ENCODE data around the genes KRTAP5-9, IL18BP and FOLR2.

DNA sequence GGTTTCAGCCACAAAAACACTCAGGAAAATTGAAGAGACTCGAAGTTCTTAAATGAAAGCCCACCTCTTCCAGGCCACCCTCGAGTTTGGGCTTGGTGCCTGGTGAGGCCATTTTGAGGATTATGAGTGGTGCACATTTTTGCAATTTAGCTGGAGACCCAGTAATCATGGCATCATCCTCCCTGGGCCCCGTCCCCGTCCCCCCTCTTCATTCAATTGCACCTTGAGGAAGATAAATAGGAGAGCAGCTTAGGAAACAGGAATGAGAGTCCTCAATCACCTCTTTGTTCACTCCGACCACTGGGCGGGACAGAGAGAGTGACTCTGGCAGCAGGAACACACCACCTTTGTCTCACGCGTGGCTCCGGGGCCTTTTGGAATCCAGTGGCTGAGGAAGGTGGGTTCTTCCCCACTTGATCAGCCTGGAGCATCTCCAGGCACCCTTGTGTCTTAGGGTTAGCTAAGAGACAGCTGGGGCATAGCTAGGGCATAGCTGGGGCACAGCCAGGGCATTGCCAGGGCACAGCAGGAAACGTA lies 30.0 kb upstream of the SHANK2 start:
- RRBS, 2 experiments: no CpG with 5 or more reads among the region's 10 CpGs

GRCh38 chr11:71284548-71284800 lies 32.1 kb upstream of the SHANK2 start:
- RRBS, 2 experiments: no CpG with 5 or more reads among the region's 1 CpG

DNA sequence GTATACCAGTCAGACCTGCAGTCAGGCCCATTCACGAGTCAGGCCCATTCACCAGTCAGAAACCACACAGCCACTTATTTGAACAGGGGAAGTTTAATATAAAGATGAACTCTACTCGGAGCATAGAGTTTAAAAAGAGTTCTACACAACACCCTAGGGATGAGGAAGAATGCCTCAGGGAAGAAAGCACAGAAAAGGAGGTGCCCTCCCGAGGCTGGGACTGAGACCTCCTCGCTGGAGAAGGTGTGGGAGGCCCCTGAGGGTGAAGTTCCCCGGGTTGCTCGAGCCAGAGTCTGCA lies 13.9 kb downstream of the DHCR7 start:
- RRBS, 2 experiments: no CpG with 5 or more reads among the region's 6 CpGs

- RRBS, 2 experiments: no CpG with 5 or more reads among the region's 59 CpGs
Measured at GRCh38 chr11:71434686-71436005, 13.0 kb downstream of the DHCR7 start.

DNA sequence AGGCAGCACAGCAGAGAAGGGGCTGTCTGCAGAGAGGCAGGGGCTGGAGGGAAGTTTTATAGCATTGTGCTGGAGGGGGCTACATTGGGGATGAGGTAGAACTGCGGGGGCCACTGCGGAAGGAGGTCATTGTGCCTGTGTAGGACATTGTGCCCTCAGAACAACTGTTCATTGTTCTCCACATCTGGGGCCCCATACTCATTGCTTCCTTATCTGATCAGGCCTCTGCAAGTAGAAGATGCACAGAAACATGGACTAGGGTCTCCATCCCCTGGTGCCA lies 12.0 kb downstream of the NADSYN1 start:
- RRBS, 2 experiments: no CpG with 5 or more reads among the region's 2 CpGs

DNA sequence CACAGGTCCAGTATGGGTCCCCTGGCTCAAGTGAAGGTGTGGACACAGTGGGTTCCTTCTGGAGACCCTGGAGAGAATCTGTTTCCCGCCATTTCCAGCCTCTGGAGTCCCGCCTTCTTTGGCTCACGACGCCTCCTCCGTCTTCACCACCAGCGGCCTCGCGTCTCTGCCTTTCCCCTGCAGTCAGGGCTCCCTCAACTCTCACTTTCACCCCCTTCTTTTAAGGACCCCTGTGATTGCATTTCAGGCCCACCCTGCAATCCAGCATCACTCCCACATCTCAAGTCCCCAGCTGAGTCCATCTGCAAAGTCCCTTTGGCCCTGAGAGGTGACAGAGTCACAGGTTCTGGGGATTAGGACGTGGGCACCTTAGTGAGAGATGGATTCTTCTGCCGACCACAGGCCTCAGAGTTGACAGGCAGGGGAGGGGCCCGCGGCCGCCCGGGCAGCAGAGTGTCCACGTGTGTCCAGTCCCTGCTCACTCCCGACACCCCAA lies 37.0 kb upstream of the KRTAP5-7 start:
- RRBS, 2 experiments: no CpG with 5 or more reads among the region's 16 CpGs

DNA sequence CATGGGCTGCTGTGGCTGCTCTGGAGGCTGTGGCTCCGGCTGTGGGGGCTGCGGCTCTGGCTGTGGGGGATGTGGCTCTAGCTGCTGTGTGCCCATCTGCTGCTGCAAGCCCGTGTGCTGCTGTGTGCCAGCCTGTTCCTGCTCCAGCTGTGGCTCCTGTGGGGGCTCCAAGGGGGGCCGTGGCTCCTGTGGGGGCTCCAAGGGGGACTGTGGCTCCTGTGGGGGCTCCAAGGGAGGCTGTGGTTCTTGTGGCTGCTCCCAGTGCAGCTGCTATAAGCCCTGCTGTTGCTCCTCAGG lies 178 bp downstream of the KRTAP5-8 start:
- RRBS, 2 experiments: no CpG with 5 or more reads among the region's 4 CpGs

DNA sequence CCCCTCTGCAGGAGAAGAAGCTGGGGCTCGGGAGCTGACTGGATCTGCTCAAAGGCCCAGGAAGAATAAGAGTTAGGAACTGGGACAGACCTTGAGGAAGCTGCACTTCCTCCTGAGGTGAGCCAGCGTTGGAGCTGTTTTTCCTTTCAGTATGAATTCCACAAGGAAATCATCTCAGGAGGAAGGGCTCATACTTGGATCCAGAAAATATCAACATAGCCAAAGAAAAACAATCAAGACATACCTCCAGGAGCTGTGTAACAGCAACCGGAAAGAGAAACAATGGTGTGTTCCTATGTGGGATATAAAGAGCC lies at the start of gene KRTAP5-9:
KRTAP5-9 (plus strand) TSS at position 154 of the 314 bp plus-strand sequence.
- RRBS, 2 experiments: no CpG with 5 or more reads among the region's 3 CpGs

GRCh38 chr11:71589591-71589790 lies 6.8 kb upstream of the KRTAP5-11 start:
- RRBS, 2 experiments: no CpG with 5 or more reads among the region's 7 CpGs

DNA sequence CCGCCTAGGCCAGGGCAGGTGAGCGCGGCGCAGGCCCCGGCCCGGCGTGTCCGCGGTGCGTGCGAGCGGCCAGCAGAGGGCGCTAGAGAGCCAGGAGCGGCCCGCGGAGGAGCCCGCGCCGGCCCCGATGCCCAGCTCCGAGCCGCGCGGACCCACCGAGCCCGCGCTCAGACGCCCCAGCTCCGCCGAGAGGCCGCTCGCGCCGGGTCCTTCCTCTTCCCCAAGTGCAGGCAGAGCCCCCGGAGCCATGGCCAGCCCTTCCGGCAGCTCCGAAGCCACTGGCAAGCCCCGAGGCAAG lies 56.6 kb upstream of the KRTAP5-11 start:
- RRBS, 2 experiments: no CpG with 5 or more reads among the region's 38 CpGs

DNA sequence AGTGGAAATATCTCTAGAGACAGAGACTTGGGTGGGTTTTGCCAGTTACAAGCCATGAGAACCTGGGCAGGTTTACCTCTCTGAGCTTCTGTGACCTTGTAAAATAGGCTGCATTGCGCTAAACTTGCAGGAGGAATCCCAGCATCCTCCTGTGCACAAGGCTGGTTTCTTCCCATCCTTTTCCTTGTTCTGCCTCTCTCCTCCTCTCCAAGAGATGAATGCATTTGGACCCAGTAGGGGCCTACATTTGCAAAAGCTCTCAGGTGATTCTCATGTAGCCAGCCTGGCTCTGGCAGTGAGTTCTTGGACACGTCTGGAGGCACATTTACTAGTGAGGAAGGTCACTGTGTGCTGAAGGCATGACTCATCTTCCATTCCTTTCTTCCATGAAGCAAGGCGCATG lies 73.7 kb upstream of the KRTAP5-11 start:
- RRBS, 2 experiments: no CpG with 5 or more reads among the region's 3 CpGs

DNA sequence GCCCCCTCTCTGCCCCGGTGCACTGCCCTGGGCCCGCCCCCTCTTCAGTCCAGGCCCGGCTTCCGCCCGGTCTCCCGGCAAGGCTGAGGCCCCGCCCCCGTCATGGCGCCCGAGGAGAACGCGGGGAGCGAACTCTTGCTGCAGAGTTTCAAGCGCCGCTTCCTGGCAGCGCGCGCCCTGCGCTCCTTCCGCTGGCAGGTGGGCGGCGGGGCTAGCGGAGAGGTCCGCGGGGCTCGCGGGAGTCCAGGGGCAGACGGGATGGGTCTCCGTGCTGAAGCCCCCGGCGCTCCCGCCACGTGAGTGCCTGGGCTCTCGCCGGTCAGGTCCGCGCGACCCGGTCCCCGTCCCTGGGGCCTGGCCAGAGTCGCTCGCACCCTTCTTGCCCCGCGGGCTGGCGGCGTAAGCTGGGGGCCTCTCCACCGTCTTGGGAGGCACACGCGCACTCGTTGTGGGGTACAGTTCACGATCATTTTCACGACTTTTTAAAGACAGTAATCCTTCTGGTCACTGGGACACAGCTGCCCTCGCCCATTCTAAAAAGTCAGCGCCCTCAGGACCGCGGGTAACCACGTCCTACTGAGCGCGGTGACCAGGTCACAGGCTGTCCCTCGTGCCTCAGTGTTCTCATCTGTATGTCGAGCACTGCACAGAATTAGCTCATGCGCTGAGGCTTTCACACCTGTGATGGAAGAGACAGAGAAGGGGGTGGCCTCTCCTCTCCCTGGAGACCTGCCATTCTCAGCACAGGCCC lies 45.4 kb upstream of the DEFB108B start:
- RRBS, 2 experiments: 3% methylated on average over 2 of the region's 62 CpGs

GRCh38 chr11:71893856-71894577 lies 15.8 kb downstream of the DEFB131B start:
- RRBS, 2 experiments: no CpG with 5 or more reads among the region's 11 CpGs

DNA sequence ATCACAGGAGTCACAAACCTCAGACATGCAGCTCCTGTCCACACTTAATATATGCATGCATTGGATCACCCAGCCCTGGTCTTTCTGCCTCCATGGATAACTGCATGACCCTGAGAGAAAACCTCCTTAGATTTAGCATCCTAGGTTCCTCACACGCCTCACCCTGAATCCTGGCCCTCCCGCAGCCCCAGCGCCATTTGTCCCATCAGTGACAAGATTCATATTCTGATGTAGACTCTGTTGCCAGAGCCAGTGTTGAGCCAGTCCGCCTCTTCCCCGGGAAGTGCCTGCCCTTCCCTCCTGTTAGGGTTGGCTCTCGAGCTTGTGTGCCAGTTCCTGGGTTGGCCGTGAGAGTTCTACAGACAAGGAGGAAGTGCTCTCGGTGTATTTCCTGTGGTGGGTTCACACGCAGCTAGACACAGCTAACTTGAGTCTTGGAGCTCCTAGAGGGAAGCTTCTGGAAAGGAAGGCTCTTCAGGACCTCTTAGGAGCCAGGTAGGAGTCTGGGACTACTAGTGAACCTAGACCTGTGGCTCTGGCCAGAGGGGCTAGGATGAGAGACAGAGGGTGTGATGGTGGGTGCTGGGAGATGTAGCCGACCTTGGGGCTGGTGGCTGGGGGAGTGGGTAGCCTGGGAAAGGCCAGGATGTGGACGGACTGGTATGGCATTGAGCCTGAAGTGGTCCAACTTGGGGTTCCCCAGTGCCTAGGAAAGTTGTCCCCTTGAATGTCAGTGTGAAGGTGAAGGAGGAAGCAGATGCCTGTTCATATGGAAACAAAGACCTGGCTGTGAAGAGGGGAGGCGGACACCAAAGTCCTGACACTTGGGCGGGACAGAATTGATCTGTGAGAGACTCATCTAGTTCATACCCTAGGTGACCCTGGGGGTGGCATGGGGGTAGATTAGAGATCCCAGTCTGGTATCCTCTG lies at the start of gene IL18BP:
IL18BP (plus strand) TSS at position 385 of the 930 bp plus-strand sequence.
- RRBS, 2 experiments: no CpG with 5 or more reads among the region's 13 CpGs

- RRBS, 2 experiments: no CpG with 5 or more reads among the region's 36 CpGs
Measured at GRCh38 chr11:72013264-72014252, 14.8 kb downstream of the IL18BP start.

DNA sequence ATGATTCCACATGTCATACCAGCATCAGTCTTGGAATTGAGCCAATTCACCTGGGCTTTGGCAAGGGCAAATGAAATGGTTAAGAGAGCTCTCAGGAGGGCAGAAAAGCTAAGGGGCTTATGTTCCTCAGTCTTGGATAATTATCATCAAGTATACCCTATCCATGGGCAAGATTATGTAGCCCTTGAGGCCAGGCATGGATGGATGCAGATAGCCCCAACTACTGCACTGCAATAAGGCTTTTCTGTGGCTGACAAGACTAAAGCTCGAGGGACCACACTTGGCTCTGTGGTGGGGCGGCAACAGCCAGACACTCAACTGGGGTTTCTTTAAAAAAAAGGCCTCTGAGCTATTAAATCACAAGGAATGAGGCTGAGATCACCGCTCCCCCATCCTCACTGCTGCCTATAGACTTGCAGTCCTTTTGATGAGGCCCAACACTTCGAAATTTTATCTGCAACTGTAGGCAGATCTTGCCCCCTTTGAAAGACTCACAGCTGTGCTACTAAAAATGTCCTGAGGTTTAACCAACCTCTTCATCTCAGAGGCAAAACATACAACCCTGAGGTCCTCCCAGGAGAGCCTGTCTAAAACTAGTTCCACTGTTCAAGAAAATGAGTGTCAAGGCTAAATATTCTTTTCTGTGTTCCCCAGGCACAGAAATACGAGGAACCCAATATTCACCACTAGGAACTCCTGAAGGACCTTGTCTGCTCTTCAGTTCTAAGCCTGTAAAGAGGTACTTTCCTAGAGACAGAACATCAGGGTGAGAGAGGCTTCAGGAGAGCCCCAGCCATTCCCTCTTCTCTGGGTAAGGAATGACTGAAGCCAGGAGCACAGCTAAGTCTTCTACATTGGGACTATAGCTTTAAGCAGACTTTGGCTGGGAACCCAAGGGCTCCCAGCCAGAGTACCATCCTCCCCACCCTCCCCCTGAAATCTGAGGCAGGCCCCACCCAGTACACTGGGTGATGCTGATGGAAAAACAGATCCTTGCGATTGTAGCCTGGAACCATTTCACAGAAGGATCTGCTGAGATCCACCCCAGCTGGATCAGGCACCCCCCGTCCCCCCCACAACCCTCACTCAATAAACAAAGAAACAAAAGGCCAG lies 39.4 kb downstream of the IL18BP start:
- RRBS, 2 experiments: no CpG with 5 or more reads among the region's 7 CpGs

DNA sequence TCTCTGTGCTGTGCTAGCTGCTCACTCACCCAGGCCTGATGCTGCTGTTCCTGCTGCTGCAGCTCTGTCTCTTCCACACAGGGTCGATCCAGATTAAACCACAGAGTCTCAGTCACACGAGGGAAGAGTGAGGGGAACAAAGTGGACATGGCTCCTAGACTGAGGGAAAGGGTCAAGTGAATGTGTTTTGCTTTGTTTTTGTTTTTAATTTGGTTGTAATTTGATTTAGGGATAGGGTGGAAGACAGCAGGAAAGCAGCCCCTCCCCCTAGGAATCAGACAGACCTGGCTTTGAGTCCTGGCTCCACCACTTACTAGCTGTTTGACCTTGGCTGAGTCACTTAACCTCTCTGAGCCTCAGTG lies 1.4 kb downstream of the ANAPC15 start:
- RRBS, 2 experiments: no CpG with 5 or more reads among the region's 2 CpGs

- RRBS, 2 experiments: no CpG with 5 or more reads among the region's 4 CpGs
Measured at GRCh38 chr11:72174208-72174493, 17.8 kb upstream of the FOLR1 start.

GRCh38 chr11:72216538-72217002 lies at the start of gene FOLR2:
Gene FOLR2 (plus strand): TSS chr11:72216794.
- RRBS, 2 experiments: no CpG with 5 or more reads among the region's 6 CpGs

GRCh38 chr11:72225646-72226334 lies 1.2 kb downstream of the INPPL1 start:
- RRBS, 2 experiments: no CpG with 5 or more reads among the region's 10 CpGs